Prostate gland (tissue), 2 donors: Measurements from ENCODE around the gene HELZ2.

DNA sequence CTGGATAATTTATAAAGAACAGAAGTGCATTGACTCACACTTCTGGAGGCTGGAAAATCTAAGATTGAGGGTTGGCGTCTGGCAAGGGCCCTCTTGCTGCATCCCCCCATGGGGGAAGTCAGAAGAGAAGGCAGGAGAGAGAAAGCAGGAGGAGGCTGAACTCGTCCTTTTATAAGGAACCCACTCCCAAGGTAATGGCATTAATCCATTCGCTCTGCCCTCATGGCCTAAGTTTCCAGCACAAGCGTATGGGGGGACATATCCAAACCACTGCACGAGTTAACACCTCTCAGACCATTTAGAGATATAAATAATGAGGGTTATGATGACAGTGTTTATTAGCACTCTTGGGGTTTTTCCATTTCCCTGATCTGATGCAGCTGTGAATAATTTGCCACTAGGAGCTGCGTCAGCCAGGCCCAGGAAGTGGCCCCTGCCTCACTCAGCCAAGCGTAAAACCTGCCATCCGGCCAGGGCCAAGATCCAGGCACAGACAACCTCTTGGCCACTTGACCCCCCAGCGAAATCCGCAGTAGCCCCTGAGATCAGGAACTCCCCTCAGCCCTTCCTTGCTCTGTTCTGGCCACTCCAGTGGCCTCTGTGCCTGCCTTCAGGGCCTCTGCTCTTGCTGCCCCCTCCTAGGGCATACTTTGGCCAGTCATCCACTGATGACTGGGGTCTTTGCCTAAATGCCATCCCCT, 14.2 kb upstream of the SLCO4A1 start:
- PRO-cap = no peak
- RAMPAGE, long total RNA, 2 experiments = no peak in any of the 2 experiments

DNA sequence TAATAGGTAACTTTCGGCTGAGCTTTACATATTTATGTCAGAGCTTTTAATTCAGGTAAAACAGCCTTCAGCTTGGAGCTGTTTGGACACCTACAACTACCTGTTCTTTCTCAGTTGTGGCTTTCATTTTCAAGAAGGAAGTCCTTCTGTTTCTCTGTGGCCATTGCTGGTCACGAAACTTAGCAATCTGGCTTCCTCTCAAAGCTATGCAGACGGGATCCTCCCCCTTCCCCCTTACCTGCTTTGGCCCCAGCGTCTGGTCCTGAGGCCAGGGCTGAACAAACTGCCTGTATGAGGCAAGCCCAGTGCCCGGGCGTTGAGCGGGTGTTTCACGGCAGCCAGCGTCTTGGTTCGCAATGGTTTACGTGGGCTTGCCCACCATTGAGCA, 9.3 kb downstream of the SLCO4A1 start:
- PRO-cap = no peak
- RAMPAGE, long total RNA, 2 experiments = no peak in any of the 2 experiments

- PRO-cap = no peak
- RAMPAGE, long total RNA, 2 experiments = no peak in any of the 2 experiments
Observed at GRCh38 chr20:62740841-62741304, 32.2 kb downstream of the NTSR1 start.

GRCh38 chr20:62794055-62794837, 2.0 kb upstream of the MRGBP start:
- PRO-cap = bidirectional peak, plus-strand start at chr20:62794574, minus-strand start at chr20:62794246
- RAMPAGE, long total RNA, 2 experiments = no peak in any of the 2 experiments

DNA sequence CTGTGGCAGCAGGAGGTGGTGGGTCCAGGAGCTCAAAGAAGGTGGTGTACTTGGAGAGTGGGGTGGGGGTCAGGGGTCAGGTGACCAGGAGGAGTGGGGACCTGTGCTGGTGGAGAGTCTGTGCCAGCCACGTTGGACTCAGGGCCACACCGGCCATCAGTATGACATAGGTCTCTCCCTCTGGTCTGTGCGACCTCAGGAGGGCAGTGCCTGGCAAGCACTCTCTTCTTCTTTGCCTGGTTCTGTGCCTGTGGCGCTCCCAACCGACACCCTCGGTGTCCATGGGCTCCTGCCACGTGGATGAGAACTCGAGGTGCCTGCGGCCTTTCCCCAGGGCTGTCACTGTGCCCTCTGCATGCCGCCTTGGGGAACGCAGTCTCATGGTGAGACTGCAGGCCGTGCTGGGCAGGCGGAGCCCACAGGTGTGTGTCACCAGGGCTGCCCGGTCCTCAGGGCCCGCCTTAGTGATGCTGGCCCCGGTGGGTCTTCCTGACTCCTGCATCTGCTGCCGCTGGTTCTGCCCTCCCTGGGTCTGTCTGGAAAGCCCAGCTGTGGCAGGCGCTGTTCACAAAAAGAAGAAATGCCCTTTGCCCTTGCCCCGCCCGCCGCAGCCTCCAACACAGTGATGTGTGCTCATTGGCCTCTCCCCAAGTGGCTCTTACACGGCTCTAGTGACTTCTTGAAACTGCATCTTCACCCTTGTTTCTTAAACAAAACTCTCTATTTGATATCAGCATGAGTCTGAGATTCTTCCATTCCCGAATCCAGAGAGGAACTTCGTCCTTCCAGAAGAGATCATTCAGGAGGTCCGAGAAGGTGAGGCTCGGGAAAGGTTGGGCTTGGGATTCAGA, 1.8 kb downstream of the MRGBP start:
- PRO-cap = no peak
- RAMPAGE, long total RNA, 2 experiments = no peak in any of the 2 experiments

GRCh38 chr20:62832034-62833002, 15.5 kb downstream of the COL9A3 start:
- PRO-cap = unidirectional peak, minus-strand start at chr20:62832609
- RAMPAGE, long total RNA, 2 experiments = no peak in any of the 2 experiments

- PRO-cap = no peak
- RAMPAGE, long total RNA, 2 experiments = no peak in any of the 2 experiments
Observed at GRCh38 chr20:62856987-62857812, 4.4 kb downstream of the TCFL5 start.

- PRO-cap = no peak
- RAMPAGE, long total RNA, 2 experiments = no peak in any of the 2 experiments
Observed at GRCh38 chr20:62895707-62896865, 30.2 kb downstream of the DIDO1 start.

DNA sequence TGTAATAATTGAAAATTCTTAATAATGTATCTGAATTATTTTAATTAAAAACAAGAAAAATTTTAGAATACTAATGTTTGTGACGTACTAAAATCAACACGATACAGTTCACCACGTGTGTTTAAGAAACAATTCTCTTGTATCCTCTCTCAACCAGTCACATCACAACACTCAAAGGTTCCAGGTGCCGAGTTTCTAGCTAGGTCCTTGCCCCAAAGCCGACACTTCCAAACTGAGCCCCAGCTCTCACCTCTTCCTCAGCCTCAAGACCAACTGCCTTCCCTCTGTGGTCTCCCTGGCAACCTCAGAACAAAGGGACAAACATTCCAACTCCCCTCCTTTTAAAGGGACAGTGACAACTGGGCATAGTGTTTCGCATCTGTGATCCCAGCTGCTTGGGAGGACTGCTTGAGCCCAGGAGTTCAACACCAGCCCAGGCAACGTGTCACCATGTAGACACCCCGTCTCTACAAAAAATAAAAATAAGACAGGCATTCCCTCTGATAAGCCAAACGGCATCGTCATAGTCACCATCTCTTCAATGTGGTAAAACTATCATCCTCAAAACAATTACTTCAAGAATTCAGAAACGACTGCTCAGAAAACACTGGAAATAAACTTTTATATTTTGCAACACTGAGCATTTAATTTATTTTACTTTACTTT, 11.3 kb downstream of the DIDO1 start:
- PRO-cap = no peak
- RAMPAGE, long total RNA, 2 experiments = no peak in any of the 2 experiments

- PRO-cap = no peak
- RAMPAGE, long total RNA, 2 experiments = no peak in any of the 2 experiments
Observed at GRCh38 chr20:62927096-62927465, 776 bp upstream of the DIDO1 start.

- PRO-cap = no peak
- RAMPAGE, long total RNA, 2 experiments = no peak in any of the 2 experiments
Observed at GRCh38 chr20:62934329-62935636, 3.2 kb upstream of the GID8 start.

DNA sequence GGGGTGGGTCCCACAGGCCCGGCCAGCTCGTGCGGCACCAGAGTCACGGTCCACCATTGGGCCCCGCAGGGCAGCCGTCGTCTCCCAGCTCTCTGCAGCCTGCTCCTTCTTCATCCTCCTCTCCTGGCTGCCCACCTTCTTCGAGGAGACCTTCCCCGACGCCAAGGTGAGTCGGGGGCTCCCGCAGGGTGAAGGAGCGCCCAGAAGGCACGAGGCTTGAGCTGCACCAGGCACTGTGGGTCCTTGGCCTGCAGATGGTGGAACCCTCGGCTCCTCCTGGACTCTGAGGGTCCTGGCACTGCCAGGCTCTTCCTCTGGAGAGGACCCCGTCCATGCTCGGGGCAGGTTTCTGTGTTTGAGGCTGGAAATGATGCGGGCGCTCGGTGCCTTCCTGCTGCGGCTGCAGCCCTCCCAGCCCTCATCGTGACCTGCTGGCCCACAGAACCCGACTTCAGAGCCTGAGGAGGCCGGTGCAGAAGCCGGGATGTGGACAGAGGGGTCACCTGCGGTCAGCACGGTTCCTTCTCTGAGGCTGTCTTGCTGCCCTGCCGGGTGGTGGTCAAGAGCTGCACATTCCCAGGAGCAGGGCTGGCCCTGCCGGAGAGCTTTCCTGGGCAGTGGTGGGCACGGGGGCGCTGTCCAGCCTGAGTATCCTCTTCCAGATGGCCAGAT, 11.1 kb downstream of the SLC17A9 start:
- PRO-cap = no peak
- RAMPAGE, long total RNA, 2 experiments = no peak in any of the 2 experiments

- PRO-cap = no peak
- RAMPAGE, long total RNA, 2 experiments = no peak in any of the 2 experiments
Observed at GRCh38 chr20:63071815-63072130, 65.0 kb upstream of the BHLHE23 start.

DNA sequence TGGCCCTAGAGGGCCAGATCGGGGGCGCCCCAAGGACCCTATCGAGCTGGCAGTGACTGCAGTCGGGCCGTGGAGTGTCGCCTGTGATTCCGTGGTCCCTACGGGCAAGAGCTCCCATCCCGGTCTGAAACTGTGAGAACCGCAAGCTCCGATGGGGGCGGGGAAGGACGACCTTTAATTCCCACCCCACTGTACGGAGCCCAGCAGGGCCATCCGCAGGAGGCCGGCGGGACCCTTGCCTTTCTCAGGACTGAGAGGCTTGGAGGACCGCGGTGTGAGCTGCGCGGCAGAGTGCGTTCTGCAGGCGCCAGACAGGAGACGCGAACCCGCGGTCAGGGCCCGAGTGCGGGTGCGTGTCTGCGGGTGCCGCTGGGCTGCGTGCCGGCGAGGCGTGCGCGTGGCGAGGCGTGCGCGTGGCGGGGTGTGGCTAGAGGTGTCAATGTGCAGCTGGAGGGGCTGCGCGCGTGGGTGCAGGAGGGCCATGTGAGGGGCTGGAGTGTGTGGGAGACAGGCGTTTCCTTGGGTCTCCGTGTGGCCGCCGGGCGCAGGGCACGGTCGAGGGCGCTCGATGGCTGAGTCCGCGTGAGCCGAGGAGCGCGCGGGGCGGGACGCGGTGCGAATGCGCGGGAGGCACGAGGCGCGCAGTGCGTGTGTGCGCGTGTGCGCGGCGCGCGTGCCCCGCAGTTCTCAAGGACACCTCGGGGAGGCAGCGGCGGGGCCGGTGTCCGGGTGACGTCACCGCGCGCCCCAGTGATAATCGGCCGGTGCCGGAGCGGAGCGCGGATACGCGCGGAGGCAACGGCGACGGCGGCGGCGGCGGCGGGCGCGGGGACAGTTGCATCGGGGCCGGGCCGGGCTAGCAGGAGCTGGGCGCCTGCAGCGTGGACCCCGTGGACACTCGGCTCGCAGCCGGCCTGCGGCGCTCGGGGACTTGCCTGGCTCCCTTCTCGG, 38.9 kb downstream of the YTHDF1 start:
- PRO-cap = no peak
- RAMPAGE, long total RNA, 2 experiments = no peak in any of the 2 experiments

GRCh38 chr20:63276240-63276788, 3.7 kb downstream of the ARFGAP1 start:
- PRO-cap = no peak
- RAMPAGE, long total RNA, 2 experiments = no peak in any of the 2 experiments

GRCh38 chr20:63497869-63498789, 754 bp downstream of the EEF1A2 start:
- PRO-cap = no peak
- RAMPAGE, long total RNA, 2 experiments = no peak in any of the 2 experiments

DNA sequence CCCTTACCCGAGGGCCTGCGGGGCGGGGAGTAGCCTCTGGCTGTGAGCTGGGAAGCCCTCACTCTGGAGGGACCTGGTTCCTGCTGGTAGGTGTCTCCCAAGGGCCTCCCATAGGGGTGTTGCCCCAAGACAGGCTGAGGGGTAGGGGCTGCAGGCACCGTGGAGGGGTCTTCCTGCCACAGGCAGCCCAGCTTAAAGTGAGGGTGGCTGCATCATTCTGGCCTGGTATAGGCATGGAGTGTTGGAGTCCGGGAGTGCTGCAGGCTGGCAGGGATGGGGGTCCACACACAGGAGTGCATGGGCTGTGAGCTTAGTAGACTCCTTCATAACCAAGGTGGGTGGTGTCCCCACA, 1.9 kb downstream of the PPDPF start:
- PRO-cap = no peak
- RAMPAGE, long total RNA, 2 experiments = no peak in any of the 2 experiments

DNA sequence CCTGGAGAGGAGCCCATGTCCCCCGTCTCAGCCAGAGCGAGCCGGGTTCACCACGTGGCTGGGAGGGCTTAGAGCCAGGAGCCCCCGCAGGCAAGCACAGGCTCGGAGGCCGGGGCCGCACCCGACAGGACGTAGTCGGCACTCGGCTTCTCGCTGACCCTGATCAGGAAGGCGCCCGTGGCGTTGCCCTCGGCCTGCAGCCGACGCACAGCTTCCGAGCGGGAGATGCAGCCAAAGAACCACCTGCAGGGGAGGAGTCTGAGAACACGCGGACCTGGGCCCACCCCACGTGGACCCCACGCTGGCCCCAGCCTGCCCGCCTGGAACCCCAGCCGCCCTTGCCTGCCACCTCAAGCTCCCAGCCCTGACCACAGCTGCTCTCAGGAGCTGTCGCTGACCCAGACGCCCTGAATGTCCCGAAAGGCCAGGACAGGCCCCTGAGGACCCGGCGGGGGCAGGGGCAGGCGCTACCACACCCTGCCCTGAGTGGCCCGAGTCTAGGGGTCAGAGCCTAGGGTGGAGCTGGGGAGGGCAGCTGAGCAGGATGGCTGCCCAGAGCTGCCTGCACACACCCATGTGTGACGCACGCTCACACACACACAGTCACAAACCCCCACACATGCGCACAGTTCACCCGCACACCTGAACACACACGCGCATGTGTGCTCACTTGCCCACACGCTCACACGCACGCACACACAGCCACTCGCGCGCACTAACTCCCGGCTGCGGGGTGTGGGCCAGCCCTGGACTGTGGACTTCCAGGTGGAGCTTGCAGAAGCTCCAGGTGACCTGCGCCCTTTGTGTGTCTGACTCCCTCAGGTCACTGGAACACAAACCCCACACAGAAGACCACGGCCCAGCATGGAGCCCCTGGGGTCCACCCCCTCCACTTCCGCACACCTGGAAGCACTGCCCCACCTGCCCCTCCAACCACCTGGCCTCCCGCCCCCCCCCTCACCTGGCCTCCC, 2.1 kb downstream of the PTK6 start:
- PRO-cap = no peak
- RAMPAGE, long total RNA, 2 experiments = no peak in any of the 2 experiments

DNA sequence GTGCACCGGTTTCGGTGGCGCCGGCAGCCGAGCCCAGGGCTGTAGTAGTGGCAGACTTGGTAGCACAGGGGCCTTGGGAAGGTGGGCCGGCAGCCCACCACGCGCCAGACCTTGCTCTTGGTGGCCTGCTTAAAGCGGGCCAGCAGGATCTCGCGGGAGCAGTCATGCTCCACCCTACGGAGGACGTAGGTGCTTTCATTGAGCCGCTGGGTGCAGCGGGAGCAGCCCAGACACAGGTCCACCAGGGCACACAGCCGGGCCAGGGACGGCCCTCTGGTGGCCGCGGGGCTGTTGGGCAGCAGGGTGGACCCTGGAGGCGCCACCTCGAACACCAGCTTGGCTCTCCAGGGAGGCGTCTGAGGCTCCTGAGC, 1.2 kb downstream of the HELZ2 start:
- PRO-cap = no peak
- RAMPAGE, long total RNA, 2 experiments = no peak in any of the 2 experiments

- PRO-cap = bidirectional peak, plus-strand start at chr20:63574349, minus-strand start at chr20:63574239
- RAMPAGE, long total RNA, 2 experiments = no peak in any of the 2 experiments
Observed at GRCh38 chr20:63573987-63575059, at the start of gene HELZ2. HELZ2 (minus strand) TSS chr20:63574239.